Fallopian tube (tissue), 1 donor: ENCODE data around the genes FLG, LCE1C, SPRR2A, SPRR2E, LELP1, S100A12 and S100A6.

DNA sequence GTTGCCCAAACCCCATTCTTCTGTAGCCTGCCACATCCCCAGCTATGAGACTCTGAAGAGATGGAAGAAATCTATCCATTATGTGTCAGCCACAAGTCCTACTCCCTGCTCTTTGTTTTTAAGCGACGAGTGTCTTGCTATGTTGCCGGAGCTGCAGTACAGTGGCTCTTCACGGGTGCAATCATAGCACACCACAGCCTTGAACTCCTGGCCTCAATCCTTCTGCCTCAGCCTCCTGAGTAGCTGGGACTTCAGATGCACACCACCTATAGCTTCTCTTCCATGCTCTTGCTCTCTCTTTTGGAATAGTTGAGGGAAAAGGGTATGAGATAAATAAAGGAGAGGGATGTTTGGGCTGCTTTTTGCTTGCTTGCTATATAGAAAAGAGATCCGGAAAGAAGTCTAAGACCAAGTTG lies 1.6 kb downstream of the TUFT1 start:
- PRO-cap: no peak

- PRO-cap: no peak
These were observed 18.3 kb upstream of the SNX27 start for GRCh38 chr1:151593607-151593961.

GRCh38 chr1:151710091-151710714 lies 6.4 kb downstream of the CELF3 start:
- PRO-cap: no peak

- PRO-cap: no peak
These were observed 10.4 kb upstream of the MRPL9 start for GRCh38 chr1:151773673-151774091.

GRCh38 chr1:152048489-152049024 lies 11.8 kb upstream of the S100A11 start:
- PRO-cap: bidirectional peak, plus-strand start at chr1:152048656, minus-strand start at chr1:152048564

DNA sequence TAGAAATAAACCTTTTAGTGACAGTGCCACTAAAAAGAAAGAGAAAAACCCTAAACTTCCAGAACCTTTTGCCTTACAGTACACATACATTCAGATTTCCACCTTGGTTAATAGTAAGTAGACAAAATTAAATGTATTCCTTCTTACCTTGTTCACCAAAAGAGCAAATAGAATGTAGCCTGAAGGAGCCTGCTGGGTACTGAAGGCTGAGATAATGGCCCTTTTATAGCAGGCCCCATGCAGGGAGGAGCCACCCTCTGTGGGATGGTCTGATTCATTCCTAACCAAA lies at the start of gene FLG:
Gene FLG (minus strand): TSS at position 198 of the 289 bp plus-strand sequence.
- PRO-cap: no peak

- PRO-cap: no peak
These were observed 4.0 kb upstream of the LCE3E start for GRCh38 chr1:152570614-152570962.

- PRO-cap: no peak
These were observed 909 bp upstream of the C1orf68 start for GRCh38 chr1:152718421-152718804.

- PRO-cap: no peak
These were observed at the start of gene LCE1C for GRCh38 chr1:152806475-152806802. TSS of gene LCE1C (minus strand) at chr1:152806651.

DNA sequence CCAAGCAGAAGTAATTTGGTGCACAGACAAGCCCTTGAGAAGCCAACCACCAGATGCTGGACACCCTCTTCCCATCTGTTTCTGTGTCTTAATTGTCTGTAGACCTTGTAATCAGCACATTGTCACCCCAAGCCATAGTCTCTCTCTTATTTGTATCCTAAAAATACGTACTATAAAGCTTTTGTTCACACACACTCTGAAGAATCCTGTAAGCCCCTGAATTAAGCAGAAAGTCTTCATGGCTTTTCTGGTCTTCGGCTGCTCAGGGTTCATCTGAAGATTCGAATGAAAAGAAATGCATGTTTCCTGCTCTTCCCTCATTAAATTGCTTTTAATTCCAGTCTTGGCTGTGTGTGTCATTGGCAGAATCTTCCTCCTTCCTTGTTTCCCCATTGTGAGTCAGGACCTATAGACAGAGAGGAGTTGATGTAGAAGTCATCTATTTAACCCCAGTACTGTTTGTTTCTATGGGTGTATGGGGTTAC lies 2.0 kb downstream of the SPRR3 start:
- PRO-cap: no peak

DNA sequence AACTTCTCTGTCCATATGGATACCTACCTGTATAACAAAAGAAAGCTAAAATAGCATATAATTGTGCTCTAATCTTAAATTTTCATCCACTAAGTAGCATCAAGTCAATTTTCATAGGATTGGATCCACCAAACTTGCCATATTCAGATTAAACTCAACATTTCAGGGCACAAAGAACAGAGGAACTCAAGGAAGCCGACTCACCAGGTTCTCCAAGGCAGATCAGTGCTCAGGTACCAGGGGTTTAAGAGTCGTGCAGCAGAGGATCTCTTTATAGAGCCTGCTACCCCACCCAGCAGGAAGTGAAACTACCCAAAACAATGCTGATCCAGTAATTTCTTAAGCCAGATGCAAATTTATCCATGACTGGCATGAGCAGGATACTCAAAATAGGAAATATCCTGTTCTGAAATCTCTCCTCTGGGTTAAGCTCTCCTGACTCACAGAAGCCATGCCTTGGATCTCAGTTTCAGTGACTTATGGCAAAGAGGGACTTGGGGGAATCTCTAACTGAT lies at the start of gene SPRR2A:
Gene SPRR2A (minus strand): TSS at position 246 of the 515 bp plus-strand sequence.
- PRO-cap: no peak

GRCh38 chr1:153094386-153094783 lies at the start of gene SPRR2E:
TSS of gene SPRR2E (minus strand) at chr1:153094526.
- PRO-cap: no peak

DNA sequence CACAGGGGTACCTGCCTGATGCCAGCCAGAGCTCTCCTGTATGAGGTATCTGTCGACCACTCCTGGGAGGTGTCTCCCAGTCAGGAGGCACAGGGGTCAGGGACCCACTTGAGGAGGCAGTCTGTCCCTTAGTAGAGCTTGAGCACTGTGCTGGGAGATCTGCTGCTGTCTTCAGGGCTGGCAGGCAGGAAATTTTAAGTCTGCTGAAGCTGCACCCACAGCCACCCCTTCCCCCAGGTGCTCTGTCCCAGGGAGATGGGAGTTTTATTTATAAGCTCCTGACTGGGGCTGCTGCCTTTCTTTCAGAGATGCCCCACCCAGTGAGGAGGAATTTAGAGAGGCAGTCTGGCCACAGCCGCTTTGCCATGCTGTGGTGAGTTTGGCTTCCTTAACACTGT lies 15.1 kb upstream of the LELP1 start:
- PRO-cap: no peak

GRCh38 chr1:153203239-153203709 lies at the start of gene LELP1:
TSS of gene LELP1 (plus strand) at chr1:153203430.
- PRO-cap: no peak

GRCh38 chr1:153375451-153376045 lies at the start of gene S100A12:
TSS of gene S100A12 (minus strand) at chr1:153375621.
- PRO-cap: no peak

DNA sequence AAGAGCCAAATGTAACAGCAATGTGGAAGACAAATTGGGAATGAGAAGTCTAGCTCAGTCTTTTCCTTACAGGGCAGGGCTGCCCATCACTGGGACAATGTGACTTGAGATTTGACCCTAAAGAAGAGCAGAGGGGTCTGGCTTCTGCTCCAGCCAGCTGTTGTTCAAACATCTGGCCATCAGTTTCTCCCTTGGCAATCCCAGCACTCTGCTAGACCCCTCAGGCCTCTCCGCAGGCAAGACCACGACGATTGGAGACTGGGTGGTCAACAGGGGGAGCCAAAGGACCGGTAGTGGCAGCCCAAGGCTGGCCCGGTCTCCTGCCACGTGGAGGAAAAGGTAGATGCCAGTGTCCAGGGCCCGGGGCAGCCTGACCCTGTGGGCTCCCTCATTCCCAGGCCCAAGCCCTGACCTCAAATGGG lies 25.0 kb downstream of the S100A6 start:
- PRO-cap: no peak

DNA sequence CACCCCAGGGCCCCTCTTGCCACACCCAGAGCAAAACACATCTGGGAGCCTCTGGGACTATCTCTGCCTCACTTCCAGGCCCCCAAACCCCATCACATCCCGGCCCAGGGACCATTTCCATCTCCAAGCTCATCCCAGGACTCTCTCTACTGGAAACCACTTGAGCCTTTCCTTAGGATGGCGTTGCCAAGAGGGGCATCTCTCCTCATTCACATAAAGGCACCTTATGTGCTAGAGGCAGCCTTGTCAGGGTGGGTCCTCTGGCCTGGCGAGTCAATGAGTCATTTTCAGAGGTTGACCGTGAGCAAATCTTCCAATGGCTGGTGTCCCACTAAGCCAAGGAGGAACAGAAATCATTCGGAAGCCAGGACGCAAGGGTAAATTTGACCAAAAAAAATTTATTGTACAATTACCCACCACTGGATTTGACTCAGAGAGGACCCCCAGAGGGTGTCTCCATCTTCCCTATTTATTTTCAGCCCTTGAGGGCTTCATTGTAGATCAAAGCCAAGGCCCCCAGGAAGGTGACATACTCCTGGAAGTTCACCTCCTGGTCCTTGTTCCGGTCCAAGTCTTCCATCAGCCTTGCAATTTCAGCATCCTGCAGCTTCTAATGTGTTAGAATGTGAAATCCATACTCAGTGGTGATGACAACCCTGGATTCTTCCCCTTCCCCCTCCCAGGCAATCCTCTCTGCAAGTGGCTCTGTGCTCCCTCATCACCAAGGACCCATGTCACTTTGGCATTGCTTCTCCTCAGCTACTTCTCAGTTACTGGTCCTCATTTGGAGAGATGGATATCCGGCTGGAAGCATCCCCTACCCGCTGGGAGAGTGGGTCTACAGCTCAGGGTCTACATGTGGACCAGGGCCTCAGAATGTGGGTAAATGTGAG lies 1.3 kb downstream of the S100A6 start:
- PRO-cap: no peak

GRCh38 chr1:153535908-153536560 lies at the start of gene S100A6:
TSS of gene S100A6 (minus strand) at chr1:153535991.
- PRO-cap: bidirectional peak, plus-strand start at chr1:153536275, minus-strand start at chr1:153536053

DNA sequence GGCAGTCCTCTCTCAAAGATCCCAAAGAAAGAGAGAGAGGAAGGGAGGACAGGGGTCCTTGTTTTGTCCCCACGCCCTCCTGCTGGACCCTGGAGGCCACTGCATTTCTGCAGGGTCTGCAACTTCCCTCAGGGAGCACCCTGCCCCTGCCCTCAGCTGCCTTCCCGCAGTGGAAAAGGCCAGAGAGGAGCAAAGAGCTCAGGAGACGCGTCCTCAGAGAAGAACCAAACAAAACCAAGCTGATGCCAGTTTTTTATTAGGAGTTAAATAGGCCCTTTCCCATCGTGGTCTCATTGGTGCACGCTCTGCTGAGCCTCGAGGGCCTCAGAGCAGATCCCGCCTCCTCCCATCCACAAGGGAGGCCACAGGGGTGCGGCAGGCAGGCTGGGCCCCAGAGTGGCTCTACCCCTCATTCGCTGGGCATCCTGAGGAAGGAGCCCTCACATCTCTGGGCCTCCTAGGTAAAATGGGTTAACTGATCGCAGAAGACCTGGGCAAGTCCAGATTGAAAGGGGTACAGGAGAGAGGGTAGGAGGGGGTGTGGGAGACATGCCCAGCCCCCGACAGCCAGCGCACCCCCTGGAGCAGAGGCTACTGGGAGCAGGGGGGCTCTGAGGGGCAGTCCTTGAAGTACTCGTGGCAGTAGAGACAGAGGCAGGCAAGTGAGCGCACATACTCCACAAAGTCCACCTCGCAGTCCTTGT lies 1.6 kb upstream of the S100A4 start:
- PRO-cap: bidirectional peak, plus-strand start at position 355 of the sequence, minus-strand start at position 241 of the sequence; bidirectional peak, plus-strand start at position 642 of the sequence, minus-strand start at position 581 of the sequence

DNA sequence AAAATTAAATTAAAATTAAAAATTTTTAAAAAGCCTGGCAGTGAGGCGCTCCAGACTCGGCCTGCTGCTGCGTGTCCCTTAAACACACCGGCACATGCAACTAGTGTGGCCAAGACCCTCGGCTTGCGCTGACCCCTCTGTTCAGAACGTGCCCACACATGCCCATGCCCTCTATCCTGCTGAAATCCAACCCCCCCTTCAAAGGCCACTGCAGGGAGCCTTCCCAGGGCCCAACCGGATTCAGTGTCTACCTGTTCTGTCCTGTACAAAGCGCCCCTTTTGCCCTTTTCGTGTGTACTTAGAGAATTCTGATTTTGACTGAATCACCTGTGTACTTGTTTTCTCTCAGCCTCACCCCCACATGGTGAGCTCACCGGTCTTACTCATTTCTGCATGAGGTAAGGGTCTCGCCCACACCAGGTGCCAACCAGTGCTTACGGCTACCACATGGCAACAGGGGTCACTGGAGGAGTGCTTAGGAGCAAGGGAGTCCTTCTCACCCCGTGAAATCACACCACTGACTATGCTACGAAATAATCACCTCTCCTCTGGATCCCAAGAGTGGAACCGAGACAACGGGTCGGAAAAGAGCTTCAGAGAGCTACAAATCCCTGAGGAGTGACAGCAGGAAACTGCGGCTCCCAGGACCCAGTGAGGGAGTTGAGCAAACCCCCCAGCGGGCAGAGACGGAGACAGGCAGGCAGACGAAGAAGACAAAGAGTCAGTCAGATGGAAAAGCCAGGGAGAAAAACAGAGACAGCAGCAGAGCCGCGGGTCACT lies 2.1 kb upstream of the S100A2 start:
- PRO-cap: no peak